Measurements from ENCODE around the genes ZFP69 and HIVEP3.

- PRO-cap, 3 experiments, result no peak in any of the 3 experiments
- RAMPAGE, long total RNA, 4 experiments, result no peak in any of the 4 experiments
- RRBS, result no CpG with 5 or more reads among the region's 3 CpGs
These were observed 8.6 kb downstream of the SMAP2 start for GRCh38 chr1:40382132-40382579.

DNA sequence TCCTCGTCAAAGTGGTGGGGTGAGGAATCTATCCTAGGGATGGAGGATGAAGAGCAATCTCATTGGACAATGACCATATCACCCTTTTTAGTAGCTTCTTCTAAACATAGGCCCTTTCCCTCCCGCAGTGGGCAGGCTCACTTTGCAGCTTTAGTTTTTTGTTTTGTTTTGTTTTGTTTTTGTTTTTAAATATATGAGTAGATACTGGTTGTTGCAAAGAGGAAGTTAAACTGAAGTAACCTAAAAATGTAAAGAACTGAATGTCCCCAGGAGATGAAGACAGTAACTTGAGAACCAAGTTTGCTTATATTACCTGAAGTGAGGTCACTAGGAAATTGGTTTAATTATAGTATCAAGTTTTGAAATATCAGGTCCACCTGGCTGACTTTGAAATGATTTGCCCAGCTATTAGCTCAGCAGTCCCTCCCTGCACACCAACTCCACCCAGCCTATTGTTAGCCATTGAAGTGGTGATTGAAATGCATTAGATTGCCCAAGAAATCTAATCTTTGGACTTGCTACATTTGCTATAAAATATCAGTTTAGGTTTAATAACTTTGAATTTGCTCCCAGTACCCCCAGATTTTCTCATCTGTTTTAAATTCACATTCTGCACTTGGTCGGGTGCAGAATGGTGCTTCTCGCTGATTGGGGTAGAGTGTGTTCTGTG lies 18.2 kb downstream of the SMAP2 start:
- PRO-cap, 3 experiments, result no peak in any of the 3 experiments
- RAMPAGE, long total RNA, 4 experiments, result no peak in any of the 4 experiments
- RRBS, result no CpG with 5 or more reads among the region's 4 CpGs

DNA sequence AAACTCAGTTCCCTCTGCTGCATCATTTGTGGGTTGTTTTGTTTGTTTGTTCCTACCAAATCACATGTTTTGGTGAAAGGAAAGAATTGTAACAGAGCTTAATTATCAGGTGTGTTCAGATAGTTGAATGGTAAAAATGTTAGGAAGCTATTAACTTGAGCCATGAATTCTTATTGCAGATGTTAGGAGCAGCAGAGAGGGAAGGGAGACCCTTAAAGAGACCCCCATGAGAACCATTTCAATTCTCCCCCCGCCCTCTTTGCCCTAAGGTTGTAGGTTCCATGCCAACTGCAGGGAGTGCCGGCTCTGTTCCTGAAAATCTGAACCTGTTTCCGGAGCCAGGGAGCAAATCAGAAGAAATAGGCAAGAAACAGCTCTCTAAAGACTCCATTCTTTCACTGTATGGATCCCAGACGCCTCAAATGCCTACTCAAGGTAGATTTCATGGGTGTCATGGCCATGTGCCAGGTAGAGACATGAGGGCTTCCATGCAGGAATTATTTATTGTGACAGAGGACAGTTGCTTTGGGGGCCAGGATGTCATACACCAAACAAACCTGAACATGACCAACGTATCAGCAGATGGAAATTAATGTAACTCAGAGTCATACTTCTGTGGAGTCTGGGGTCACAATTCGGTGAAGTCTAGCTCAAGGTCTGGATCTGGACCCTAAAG lies 34.2 kb upstream of the ZFP69B start:
- PRO-cap, 3 experiments, result no peak in any of the 3 experiments
- RAMPAGE, long total RNA, 4 experiments, result no peak in any of the 4 experiments
- RRBS, result no CpG with 5 or more reads among the region's 6 CpGs

- PRO-cap, 3 experiments, result peak in 3 of 3 experiments; most common plus-strand start chr1:40477289 (in 2); most common minus-strand start chr1:40477212 (in 2)
- RAMPAGE, long total RNA, 4 experiments, result no peak in any of the 4 experiments
- RRBS, result 2% methylated on average over 31 of the region's 56 CpGs
These were observed at the start of gene ZFP69 for GRCh38 chr1:40476865-40477531. Gene ZFP69, plus strand, starts transcription at chr1:40477290.

GRCh38 chr1:40692169-40693047 lies 904 bp downstream of the NFYC start:
- PRO-cap, 3 experiments, result peak in 3 of 3 experiments; most common plus-strand start chr1:40692203 (in 3); most common minus-strand start chr1:40692262 (in 2)
- RAMPAGE, long total RNA, 4 experiments, result no peak in any of the 4 experiments
- RRBS, result 0% methylated on average over 3 of the region's 23 CpGs

GRCh38 chr1:40820165-40820495 lies 36.5 kb downstream of the KCNQ4 start:
- PRO-cap, 3 experiments, result no peak in any of the 3 experiments
- RAMPAGE, long total RNA, 4 experiments, result no peak in any of the 4 experiments
- RRBS, result no CpG with 5 or more reads among the region's 7 CpGs

GRCh38 chr1:40898351-40898984 lies 36.3 kb upstream of the CITED4 start:
- PRO-cap, 3 experiments, result no peak in any of the 3 experiments
- RAMPAGE, long total RNA, 4 experiments, result no peak in any of the 4 experiments
- RRBS, result no CpG with 5 or more reads among the region's 5 CpGs

DNA sequence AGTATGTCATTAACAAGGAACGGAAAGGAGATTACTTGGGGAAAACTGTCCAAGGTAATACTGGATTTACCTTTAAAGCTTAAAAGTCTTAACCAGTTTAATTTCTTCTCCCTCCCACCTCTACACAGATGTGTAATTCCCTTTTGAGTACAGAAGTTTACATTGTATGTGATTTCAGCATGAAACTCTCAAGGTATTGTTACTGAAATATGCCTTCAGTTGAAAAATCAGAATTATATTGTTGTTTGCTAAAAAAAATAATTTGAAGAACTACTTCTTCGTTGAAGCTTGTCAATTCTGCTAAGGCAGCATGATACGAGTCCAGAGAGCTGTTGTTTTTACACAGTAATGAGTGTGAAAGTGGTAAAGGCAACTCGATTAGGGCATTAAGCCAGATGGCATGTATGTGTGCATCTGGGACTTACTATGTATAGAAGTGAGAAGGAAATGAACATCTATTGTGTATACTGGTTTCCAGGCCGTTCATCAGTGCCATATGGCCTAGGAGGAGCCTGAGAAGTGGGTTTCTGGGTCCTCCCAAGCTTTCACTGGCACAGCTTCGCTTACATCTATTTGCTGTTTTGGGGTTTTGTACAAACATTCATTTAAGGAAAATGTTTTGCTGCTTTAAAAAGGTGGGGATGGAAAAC lies 5.6 kb downstream of the CTPS1 start:
- PRO-cap, 3 experiments, result no peak in any of the 3 experiments
- RAMPAGE, long total RNA, 4 experiments, result no peak in any of the 4 experiments
- RRBS, result no CpG with 5 or more reads among the region's 6 CpGs

DNA sequence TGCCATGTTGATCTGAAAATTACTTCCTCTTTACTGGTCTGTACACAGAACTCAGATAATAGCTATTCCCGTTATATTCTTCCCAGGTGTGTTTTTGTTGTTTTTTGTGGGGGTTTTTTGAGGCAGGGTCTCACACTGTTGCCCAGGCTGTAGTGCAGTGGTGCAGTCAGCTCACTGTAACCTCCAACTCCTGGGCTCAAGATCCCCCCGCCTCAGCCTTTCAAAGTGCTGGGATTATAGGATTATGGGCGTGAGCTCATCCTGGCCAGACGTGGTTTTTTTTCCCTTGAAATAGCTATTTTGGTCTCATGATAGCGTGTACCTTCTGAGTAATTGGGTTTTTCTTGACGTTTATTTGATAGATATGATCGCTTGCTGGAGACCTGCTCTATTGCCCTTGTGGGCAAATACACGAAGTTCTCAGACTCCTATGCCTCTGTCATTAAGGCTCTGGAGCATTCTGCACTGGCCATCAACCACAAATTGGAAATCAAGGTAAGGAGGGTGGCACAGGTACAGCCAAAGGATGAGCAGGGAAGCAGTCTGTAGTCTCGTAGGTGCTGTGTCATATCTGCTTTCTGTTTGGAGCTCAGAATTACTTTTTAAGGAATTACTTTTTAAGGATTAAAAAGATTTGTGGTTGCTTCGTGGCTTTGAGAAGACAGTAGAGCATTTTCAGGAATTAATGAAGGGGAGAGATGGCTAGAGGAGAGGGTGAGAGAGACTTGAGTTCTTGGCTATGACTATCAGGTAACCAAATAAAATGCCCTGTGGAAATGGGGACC lies 17.7 kb downstream of the CTPS1 start:
- PRO-cap, 3 experiments, result peak in 1 of 3 experiments; most common plus-strand start position 512 of the sequence (in 1); most common minus-strand start position 192 of the sequence (in 1)
- RAMPAGE, long total RNA, 4 experiments, result start-site peak on the plus strand in 1 of 4 experiments, centred at position 430 of the sequence, 14 reads per replicate
- RRBS, result no CpG with 5 or more reads among the region's 10 CpGs

DNA sequence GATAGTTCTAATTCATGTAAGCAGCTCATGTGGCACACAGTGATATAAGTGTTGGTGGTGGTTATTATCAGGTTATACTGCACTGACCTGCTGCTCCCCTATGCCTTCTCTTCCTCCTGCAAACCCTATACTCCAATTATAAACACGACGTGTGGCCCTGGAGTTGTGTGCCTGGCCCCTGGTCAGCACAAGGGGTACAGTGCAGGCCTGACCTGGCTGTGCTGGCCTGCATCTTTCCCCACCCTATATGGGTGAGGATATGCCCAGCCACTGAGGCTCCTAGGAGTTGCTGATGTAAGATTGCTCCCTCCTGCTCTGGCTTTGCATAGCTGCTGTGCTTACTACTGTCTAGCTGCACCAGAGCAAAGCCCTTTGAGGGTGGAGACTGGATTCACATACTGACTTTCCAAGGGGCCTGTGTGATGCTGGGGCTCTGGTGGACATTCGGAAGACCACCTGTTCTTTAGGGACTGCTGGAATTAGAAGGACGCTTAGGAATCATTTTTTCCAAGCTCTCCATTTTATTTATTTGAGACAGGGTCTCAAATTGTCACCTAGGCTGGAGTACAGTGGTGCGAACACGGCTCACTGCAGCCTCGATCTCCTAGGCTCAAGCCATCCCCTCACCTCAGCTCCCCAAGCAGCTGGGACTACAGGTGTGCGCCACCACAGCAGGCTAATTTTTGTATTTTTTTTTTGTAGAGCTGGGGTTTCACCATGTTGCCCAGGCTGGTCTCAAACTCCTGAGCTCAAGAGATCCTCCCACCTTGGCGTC lies 4.9 kb upstream of the SLFNL1 start:
- PRO-cap, 3 experiments, result peak in 1 of 3 experiments; most common minus-strand start position 124 of the sequence (in 1)
- RAMPAGE, long total RNA, 4 experiments, result no peak in any of the 4 experiments
- RRBS, result no CpG with 5 or more reads among the region's 9 CpGs

DNA sequence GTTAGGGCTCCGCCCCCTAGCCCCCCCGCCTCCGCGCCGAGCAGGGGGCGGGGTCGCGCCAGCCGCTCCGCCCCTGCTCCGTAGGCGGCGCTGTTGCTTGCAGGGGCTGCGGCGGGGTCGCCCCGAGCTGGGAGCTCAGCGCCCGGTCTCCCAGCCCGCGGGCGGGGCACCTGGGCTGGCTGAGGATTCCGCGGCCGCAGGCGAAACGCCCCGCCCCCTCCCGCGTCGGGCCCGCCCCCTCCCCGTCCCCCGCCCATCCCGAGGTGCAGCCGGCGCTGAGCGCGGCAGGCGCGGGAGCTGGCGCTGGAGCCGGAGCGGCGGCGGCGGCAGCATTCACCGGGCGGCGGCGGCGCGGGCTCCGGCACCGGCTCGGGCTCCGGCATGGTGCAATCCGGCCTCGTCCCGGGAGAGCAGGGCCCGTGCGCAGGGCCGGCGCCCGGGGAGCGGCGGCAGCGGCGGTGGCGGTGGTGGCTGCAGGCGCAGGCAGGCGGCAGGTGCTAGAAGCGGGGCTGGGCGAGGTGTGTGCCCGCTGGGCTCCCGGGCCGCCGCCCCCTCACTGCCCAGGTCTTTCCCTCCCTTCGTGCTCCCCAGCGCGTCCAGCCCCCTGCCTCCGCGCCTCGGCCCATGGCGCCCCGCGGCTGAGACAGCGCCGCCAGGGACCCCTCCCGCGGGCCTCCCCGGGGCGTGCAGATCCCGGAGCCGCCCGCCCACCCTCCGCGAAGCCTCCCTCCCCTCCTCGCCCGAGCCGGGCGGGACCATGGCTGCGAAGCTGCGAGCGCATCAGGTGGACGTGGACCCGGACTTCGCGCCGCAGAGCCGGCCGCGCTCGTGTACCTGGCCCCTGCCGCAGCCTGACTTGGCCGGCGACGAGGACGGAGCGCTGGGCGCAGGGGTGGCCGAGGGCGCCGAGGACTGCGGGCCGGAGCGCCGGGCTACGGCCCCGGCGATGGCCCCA lies 119.3 kb upstream of the SCMH1 start:
- PRO-cap, 3 experiments, result peak in 3 of 3 experiments; most common plus-strand start position 282 of the sequence (in 2)
- RAMPAGE, long total RNA, 4 experiments, result no peak in any of the 4 experiments
- RRBS, result 1% methylated on average over 48 of the region's 131 CpGs

DNA sequence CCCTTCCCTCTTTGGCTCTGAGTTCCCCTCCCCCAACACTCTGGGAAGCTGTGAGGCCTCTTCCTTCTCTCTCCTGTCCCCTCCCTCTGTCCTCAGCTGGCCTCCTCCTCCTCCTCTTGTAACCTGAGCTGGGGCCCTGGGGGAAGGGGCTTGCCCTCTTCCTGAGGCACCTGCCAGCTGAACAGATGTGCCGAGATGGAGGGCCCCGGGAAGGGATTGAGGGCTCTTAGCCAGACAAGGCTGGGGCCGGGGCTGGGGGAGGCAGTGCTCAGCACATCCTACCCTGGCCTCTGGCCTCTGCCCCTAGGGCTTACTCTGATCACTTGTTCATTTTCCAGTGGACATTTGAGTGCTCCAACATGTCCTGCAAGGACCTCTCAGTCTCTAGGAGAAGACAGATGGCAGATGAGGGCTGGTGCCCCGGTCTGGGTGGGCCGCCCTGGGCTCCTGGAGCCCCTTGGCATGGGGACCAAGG lies 112.6 kb downstream of the EDN2 start:
- PRO-cap, 3 experiments, result no peak in any of the 3 experiments
- RAMPAGE, long total RNA, 4 experiments, result no peak in any of the 4 experiments
- RRBS, result 0% methylated on average over 1 of the region's 5 CpGs

DNA sequence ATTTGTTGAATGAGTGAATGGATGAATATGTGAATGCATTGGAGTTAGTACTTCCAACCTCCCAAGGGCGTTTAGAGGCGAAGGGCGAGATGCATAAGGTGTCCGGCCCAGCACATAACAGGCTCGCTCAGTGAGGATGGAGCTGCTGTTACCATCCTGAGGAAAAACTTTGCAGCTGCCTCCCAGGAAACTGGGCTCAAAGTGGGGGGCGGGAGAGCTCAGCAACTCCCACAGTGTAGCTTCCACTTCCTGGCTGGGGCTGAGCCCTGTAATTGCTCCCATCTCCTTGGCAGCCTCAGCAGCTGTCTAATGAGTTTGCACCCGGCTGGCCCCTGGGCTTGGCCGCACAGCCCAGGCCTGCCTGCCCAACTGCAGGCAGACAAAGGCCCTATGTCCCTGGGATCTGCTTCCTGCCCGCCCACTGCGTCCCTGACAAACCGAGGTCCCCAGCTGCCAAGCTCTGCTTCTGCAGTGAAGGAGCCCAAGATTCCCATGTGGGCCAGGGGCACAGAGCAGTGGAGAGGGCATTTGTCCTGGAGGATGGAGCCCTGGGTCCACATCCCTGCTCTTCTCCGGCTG lies 30.1 kb downstream of the EDN2 start:
- PRO-cap, 3 experiments, result no peak in any of the 3 experiments
- RAMPAGE, long total RNA, 4 experiments, result no peak in any of the 4 experiments
- RRBS, result no CpG with 5 or more reads among the region's 12 CpGs

DNA sequence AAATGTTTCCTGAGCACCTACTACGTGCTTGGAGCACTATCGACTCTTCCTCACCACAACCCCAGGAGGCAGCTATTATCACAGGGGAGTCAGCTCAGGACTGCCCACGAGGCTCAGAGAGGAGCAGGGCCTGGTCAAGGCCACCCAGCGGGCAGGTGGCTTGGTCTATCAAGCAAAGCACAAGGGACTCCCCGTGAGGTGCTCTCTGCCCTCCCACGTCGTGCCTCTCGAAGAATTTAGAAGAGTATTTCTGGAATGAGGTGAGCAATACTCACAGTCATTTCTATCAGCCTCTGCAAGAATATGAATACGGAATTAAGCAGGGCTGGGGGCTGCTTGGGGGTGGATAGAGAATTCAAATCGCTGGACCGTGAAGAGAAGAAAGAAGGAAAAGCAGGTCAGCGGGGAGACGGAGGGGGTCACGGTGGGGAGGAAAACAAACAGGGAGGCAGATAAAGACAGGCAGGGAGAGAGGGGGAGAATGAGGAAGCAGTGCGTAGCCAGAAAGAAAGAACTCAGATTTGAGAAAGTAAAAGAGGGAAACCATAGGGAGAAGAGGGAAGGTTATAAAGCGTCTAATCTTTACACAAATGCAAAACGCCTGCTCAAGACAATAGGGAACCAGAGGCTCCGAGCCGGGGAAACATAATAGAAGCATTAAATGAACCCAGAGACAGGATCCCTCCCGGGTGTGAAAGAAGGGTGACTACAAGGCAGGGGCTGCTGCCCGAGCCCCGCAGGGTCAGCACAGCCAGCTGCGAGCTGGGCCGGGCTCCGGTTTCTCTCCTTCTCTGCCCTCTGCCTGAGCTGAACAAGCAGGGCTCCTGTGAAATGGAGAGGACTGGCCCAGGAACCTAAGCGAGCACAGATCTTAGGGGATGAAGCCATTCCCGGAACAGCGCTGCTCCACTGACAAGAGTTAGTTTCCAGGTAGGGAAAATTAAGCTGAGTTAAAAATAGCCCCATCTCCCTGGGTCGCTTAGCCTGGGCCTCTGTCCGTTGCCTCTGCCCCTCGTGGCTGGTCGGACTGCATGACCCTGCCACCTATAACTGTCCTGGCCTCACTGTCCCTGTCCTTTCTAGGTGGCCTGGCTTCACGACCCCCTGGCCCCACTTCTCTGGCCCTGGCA lies 2.1 kb upstream of the EDN2 start:
- PRO-cap, 3 experiments, result no peak in any of the 3 experiments
- RAMPAGE, long total RNA, 4 experiments, result no peak in any of the 4 experiments
- RRBS, result 45% methylated on average over 6 of the region's 33 CpGs

GRCh38 chr1:41665082-41665889 lies 180.8 kb upstream of the EDN2 start:
- PRO-cap, 3 experiments, result no peak in any of the 3 experiments
- RAMPAGE, long total RNA, 4 experiments, result no peak in any of the 4 experiments
- RRBS, result no CpG with 5 or more reads among the region's 4 CpGs

DNA sequence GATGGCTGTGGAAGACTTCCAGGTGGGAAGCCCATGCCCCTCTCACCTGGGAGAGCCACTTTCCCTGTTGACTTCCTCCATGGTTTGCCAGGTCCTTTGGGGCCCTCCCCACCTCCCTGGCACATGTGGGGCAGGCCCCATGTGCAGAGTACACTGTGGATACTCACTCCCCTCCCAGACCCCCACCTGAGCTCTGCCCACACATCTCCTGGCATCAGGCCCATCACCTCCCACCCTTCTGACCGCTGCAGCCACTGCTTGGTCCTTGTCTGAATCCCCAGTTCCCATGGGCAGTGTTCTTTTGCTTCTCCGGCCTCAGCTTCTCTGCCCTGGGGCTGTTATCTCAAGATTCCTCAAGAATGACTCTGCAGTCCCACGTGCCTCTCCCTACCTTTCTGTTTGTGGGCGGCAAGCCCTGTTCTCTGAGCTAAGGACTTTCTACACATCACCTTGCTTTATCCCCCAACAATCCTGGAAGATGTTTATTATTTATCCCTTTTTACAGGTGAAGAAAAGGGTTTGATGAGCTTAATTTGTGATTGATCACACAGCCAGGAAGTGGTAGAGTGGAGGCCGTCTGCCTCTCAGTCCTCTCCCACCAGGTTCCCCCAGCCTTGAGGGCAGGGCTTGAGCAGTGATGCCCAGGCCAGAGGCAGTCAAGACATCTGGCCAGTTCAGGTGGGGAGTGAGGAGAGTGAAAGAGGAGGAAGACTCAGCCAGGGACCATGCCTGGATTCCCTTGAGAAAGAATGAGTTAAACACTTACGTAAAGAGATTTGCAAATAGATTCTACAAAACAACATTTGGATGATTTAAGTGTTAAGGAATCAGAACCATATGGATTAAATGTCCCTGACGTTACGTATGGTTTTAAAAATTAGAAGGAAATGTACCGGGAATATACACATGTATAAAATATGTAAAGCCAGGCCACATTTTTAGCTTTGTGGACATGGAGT lies 187.9 kb upstream of the EDN2 start:
- PRO-cap, 3 experiments, result no peak in any of the 3 experiments
- RAMPAGE, long total RNA, 4 experiments, result no peak in any of the 4 experiments
- RRBS, result no CpG with 5 or more reads among the region's 9 CpGs

DNA sequence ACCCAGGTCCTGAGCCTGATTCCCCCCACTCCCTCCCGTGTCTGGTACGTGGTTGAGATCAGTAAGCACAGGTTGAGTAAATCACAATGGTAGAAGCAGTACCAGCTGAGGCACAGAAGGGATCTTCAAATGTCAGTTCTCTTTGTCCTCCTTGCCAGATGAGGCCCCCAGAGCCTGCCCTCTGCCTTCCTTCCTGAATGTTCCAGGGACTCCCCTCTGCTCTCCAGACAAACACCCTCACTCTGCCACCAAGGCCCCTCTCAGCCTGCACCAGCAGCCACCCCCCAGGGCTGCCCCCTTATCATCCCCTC lies 112.8 kb downstream of the HIVEP3 start:
- PRO-cap, 3 experiments, result no peak in any of the 3 experiments
- RAMPAGE, long total RNA, 4 experiments, result no peak in any of the 4 experiments
- RRBS, result no CpG with 5 or more reads among the region's 2 CpGs

DNA sequence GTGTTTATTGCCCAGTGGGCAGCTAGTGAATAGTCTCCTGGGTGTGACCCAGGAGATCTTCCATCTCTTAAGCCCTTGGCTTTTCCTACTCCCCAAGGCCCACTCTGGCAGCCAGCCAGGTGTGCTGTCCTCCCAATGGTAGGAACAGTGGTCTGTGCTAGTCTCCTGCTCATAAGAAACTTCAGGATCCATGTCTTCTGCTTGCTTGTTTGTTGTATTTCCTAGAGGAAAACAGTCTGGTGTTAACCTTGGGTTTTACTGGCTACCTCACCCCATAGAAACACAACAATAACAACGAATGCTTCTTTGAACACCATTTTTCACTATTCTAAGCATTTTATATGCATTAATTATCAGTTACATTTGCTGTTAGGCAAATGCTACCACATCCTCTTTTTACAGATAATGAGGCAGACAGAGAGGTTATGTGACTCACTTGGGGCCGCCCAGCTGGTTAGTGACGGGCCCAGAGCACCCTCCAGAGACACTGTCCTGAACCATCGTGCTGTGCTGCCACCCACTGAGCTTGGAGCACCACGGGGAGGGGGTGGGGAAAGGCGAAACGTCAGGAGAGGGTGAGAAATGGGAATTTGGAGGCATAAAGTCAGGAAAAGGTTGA lies 107.5 kb downstream of the HIVEP3 start:
- PRO-cap, 3 experiments, result no peak in any of the 3 experiments
- RAMPAGE, long total RNA, 4 experiments, result no peak in any of the 4 experiments
- RRBS, result no CpG with 5 or more reads among the region's 7 CpGs

- PRO-cap, 3 experiments, result no peak in any of the 3 experiments
- RAMPAGE, long total RNA, 4 experiments, result start-site peak on the minus strand in 1 of 4 experiments, at chr1:41918654-41918922 at its widest, 14 reads per replicate
- RRBS, result no CpG with 5 or more reads among the region's 13 CpGs
These were observed at the start of gene HIVEP3 for GRCh38 chr1:41918571-41919142. Gene HIVEP3, minus strand, starts transcription at chr1:41918922.

GRCh38 chr1:42168010-42168300 lies 3.4 kb upstream of the GUCA2A start:
- PRO-cap, 3 experiments, result no peak in any of the 3 experiments
- RAMPAGE, long total RNA, 4 experiments, result no peak in any of the 4 experiments
- RRBS, result no CpG with 5 or more reads among the region's 4 CpGs